GM19239 (cell line): ENCODE data around the gene CNOT11.

GRCh38 chr2:99890344-99890797 lies 252.0 kb downstream of the AFF3 start:
- RRBS, result no CpG with 5 or more reads among the region's 6 CpGs

DNA sequence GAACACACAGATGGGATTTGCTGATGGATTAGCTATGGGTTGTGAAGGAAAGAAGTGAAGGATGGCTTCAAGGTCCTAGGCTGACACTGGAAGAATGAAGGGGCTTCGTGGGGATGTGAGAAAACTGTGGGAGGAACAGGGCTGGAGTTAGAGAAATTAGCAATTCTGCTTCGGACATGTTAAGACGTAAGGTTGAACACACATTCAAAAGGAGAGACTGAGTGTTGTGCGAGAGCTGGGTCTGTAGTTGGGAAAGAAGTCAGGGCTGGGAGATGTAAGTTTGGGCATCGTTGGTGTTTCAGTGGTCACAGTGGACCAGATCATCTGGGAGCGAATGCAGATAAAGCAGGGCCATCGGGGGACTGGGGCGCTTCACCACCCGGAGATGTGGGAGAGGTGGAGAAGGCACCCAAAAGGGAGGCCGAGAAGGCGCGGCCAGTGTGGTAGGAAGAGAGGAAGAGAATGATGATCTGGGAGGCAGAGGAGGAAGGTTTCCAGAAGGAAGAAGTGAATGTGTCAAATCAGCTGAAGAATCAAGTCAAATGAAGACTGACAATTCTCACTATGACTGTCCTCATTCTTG lies 6.4 kb downstream of the AFF3 start:
- RRBS, result no CpG with 5 or more reads among the region's 12 CpGs

- RRBS, result no CpG with 5 or more reads among the region's 8 CpGs
Measured at GRCh38 chr2:100554817-100555322, 7.9 kb upstream of the PDCL3 start.

GRCh38 chr2:100821561-100822003 lies 1.6 kb downstream of the NPAS2 start:
- RRBS, result no CpG with 5 or more reads among the region's 4 CpGs

DNA sequence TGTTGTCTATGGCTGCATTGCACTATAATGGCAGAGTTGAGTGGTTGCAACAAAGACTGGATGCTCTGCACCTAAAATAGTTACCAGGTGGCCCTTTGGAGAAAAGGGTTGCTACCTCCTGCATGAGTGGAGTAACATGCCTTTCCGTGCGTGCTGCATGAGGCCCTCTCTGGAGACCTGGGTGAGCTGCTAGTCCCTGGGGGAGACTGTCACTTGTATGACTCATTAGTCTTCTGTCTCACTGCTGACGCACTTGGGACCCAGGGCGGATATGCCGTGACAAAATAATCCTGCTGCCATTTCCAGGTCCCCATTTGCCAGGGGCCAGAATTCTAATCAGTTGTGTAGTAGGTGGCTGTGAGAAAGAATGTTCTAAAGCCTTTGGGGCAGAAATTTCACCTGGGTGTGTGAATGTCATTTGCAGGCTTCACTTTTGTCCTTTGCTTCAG lies 73.9 kb downstream of the NPAS2 start:
- RRBS, result no CpG with 5 or more reads among the region's 5 CpGs

- RRBS, result no CpG with 5 or more reads among the region's 6 CpGs
Measured at GRCh38 chr2:100932810-100933598, 69.1 kb upstream of the RPL31 start.

DNA sequence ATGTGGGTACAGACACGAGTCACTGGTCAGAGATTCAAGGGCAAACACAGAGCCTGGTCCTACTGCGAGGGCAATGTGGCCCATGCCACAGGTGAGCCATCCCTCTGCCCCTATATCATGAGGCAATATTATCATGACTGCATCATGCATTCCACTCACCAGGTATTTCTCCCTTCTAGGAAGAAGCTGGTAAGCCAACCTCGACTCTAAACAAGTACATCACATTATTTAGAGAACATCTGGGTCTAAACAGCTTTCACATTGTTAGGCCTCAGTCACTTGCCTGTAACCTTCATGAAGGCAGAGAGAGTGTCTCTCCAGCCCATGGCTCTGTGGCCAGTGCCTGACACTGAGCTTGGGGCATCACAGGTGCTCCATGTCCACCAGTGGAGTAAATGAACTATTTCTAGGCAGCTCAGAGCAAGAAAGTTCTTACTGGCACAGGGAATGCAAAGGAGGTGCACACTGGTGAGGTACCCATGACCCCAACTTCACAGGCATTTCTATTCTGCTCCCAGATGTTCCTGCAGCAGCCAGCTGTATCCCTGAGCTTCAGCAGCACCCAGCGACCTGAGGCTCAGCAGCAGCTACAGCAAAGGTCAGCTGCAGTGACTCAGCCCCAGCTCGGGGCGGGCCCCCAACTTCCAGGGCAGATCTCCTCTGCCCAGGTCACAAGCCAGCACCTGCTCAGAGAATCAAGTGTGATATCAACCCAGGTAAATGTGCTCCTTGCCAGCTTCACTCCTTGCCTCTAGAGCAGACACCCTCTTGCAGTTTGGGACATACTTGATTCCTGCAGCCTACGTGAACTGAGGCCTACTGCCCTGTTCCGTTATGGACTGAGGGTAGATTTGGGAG lies 14.3 kb upstream of the RPL31 start:
- RRBS, result no CpG with 5 or more reads among the region's 8 CpGs

DNA sequence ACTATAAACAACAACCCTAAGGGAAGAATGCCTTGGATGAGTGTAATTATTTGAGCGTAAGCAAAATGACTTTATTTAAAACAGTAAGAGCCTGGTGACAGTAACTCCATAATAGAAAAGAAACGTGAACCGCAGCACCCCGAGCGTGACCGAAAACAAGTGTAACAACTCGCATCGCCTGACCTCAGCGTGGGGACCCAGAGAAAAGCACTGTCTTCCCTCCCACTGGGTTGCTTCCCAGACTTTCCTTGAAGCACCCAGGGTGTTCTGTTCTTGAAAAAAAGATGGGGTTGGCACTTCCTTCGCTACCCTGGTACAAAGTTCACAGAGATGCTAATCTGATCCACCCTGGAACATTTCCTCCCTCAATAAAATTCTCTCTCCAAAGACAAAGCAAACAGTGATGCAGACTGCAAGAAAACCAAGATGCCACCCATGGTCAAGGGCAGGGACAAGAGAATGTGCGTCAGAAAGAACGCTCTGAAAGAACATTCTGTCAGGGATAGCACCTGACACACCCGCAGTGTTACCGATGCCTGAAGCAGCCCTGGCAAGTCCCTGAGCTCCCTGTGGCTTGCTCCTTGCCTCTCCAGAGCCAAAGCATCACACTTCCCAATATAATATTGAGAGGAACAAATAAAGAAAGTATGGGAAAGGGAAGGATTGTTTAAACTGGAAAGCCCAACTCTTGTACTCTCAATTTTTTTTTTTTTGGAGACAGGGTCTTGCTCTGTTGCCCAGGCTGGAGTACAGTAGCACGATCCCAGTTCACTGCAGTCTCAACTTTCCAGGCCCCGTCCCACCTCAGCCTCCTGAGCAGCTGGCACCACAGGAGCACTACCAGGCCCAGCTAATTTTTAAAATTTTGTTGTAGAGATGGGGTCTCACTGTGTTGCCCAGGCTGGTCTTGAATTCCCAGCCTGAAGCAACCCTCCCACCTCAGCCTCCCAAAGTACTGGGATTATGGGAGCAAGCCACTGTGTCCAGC lies 70.8 kb downstream of the TBC1D8 start:
- RRBS, result no CpG with 5 or more reads among the region's 16 CpGs

- RRBS, result no CpG with 5 or more reads among the region's 14 CpGs
Measured at GRCh38 chr2:101120154-101121171, 30.7 kb downstream of the TBC1D8 start.

GRCh38 chr2:101151778-101152321 lies 668 bp upstream of the TBC1D8 start:
- RRBS, result no CpG with 5 or more reads among the region's 17 CpGs

DNA sequence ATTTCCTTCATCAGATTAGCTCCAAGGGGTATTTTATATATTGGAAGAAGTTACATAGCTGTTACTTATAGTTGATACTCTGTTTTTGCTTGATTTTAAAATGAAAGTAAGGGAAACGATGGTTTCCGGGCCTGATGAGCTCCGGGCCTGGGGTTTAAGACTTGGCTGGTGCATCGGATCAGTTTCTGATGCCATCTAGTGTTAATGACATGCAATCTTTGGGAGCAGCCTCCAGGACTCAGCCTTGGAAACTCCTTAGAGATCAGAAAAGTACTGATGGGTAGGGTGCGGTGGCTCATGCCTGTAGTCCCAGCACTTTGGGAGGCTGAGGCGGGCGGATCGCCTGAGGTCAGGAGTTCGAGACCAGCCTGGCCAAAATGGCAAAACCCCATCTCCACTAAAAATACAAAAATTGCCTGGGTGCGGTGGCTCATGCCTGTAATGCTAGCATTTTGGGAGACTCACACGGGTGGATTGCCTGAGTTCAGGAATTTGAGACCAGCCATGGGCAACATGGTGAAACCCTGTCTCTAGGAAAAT lies 47.1 kb upstream of the CNOT11 start:
- RRBS, result no CpG with 5 or more reads among the region's 11 CpGs

DNA sequence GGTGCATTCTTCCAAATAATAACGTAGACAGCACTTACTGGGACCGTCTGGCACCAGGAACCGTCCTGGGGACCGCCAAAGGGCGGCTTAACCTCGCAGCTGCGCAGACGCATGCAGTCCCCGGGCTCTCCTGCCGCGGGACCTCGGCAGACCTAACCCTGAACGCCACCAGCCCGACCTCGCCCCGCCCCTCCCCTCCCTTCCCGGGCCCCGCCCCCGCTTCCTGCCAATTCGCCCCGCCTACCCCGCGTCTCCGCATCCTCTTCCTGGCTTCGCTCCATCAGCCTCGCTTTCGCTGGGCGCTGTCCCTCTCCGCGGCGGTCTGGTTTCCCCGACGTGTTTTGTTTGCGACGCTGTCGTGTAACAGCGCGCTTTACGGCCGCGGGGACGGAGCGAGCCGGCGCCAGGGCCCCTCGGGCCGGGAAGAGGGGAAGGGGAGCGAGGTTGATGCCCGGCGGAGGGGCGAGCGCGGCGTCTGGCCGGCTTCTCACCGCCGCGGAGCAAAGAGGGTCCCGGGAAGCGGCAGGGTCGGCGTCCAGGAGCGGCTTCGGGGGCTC lies at the start of gene CNOT11:
TSS of gene CNOT11 (plus strand) at position 369 of the 557 bp plus-strand sequence.
- RRBS, result 2% methylated on average over 14 of the region's 64 CpGs

DNA sequence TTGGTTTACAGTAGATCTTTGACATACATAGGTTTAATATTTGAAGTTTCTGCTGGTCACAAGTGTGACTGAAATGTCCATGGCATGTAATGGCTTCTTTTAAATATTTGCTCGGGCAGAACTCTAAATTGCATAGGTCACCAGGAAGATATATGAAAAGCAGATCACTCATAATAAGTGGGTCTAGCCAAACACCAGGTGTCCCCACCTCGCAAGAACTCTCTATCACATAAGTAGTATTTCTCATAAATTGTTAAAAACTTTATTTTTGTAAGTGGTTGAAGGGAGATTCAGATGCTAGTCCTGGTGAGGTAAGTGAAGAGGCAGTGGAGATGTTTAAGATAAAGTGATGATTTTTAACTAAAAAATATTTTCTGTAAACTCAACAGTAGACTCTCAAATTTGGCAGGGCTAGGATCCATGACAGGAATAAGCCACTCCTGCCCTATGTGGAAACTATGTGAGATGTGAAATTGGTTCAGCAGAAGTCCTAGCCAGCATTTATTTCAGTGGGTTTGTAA lies 11.1 kb downstream of the CNOT11 start:
- RRBS, result no CpG with 5 or more reads among the region's 2 CpGs

- RRBS, result no CpG with 5 or more reads among the region's 6 CpGs
Measured at GRCh38 chr2:101282519-101283493, 25.7 kb downstream of the RNF149 start.

DNA sequence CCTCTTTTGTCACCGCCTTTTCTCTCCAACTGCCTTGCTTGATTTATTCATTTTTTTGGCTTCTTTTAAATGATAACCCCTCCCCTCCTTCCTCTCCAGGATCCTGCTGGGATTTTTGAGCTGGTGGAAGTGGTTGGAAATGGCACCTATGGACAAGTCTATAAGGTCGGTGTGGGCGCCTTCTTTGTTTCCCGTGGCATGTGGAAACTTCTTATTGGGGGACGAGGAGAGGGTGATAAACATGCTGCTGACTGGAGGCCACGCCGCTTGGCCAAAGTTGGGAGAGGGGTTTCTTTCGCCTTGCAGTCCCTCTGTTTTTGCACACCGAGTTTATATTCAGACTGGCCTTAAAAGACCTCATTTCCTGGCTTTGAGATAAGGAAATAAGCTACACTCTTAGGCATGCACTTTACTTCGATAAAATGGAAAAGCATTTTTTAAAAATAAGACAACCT lies 894 bp downstream of the MAP4K4 start:
- RRBS, result no CpG with 5 or more reads among the region's 10 CpGs

DNA sequence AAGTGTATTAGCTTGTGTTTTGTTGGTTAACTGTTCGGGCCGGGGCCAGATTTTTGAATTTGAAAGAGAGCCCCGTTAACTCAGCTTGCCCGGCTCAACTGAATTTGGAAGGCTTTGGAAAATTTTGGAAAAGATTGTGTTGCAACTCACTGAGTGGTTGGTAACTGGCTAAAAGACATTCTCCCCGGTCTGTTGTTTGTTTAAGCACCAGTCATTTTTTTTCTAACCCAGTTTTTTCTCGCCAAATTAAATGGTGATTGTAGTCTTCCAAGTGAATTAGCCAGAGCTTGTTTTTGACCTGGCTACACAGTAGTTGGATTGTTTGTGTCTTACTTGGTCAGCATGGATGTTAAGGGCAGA lies 2.3 kb downstream of the MAP4K4 start:
- RRBS, result 36% methylated on average over 3 of the region's 6 CpGs

GRCh38 chr2:101736810-101737287 lies 39.3 kb downstream of the MAP4K4 start:
- RRBS, result no CpG with 5 or more reads among the region's 2 CpGs

GRCh38 chr2:101829415-101829748 lies 131.9 kb downstream of the MAP4K4 start:
- RRBS, result no CpG with 5 or more reads among the region's 3 CpGs

GRCh38 chr2:101834180-101834664 lies 136.7 kb downstream of the MAP4K4 start:
- RRBS, result no CpG with 5 or more reads among the region's 4 CpGs

DNA sequence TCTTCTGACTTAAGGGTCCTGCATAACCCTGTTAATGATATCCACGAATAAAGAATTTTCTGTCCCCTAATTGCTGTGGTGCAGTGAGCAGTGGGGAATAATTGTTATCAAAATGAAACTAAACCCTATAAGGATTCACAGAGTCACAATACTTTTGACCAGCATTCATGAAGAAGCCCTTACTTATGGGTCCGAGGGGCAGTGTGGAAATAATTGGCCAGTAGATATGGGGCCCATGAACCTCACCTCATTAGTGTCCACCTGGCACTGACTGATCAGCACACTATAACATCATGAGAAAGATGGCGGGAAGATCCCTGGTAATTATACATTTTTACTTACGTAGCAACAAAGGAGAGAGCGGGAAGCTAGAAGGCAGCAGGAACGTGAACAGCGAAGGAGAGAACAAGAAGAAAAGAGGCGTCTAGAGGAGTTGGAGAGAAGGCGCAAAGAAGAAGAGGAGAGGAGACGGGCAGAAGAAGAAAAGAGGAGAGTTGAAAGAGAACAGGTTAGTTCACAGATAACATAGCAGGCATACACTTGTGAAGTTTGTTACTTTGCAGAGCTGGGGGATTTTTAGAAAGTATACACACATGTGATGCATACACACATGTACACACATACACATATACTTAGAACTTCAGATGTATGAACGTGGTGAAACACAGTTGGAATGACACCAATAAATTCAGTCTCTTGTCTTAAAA lies 136.0 kb upstream of the IL1R2 start:
- RRBS, result no CpG with 5 or more reads among the region's 11 CpGs